Epithelial cell of prostate (primary cell): ENCODE data around the gene SHTN1.

- RRBS: no CpG with 5 or more reads among the region's 7 CpGs
These were observed 23.5 kb upstream of the ABLIM1 start for GRCh38 chr10:114681492-114682085.

DNA sequence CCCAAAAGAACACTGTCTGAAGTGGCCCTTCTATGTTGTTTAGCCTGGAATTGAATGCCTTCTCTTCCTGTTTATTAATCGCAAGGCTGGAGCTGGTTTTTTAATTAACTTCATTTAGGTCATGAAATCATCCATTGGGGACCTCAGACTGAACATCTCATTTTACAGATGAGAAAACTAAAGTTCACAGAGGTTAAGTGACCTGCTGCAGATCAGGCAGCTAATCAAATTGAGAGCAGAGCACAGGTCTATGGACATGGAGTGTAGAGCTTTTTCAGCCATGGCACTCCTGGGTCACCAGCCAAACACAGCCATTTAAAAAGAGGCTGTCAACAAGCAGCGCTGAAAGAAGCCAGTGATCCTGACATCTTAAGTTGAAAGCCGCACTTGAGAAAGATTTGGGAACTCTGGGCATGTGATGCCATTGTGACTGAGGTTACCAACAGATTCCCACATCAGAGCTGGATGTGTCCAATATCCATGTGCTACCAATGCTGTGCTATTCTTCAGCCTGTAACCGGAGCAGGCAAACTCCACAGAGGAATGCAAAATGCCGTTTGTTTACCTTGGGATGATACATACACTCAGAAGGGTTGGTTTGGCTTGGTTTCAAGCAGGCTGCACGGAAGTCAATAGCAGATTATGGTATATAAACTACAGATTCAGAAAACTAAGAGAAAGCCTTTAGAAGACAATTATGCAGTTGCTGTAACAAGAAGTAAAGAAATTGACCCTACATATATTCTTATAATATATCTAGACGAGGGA lies 56.2 kb upstream of the ABLIM1 start:
- RRBS: no CpG with 5 or more reads among the region's 7 CpGs

- RRBS: no CpG with 5 or more reads among the region's 7 CpGs
These were observed 72.8 kb upstream of the FHIP2A start for GRCh38 chr10:114748514-114749475.

GRCh38 chr10:114859095-114859716 lies 37.6 kb downstream of the FHIP2A start:
- RRBS: no CpG with 5 or more reads among the region's 7 CpGs

GRCh38 chr10:114861988-114862929 lies 40.7 kb downstream of the FHIP2A start:
- RRBS: no CpG with 5 or more reads among the region's 10 CpGs

- RRBS: no CpG with 5 or more reads among the region's 10 CpGs
These were observed 5.7 kb upstream of the GFRA1 start for GRCh38 chr10:116278588-116279245.

DNA sequence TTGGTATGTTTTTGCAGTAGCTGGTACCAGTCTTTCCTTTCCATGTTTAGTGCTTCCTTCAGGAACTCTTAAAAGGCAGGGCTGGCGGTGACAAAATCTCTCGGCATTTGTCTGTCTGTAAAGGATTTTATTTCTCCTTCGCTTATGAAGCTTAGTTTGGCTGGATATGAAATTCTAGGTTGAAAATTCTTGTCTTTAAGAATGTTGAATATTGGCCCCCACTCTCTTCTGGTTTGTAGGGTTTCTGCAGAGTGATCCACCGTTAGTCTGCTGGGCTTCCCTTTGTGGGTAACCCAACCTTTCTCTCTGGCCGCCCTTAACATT lies 67.8 kb downstream of the SHTN1 start:
- RRBS: no CpG with 5 or more reads among the region's 5 CpGs

- RRBS: under 1% methylated on average over 17 of the region's 53 CpGs
These were observed at the start of gene SHTN1 for GRCh38 chr10:117004969-117005513. SHTN1 (minus strand) TSS chr10:117005187.

- RRBS: no CpG with 5 or more reads among the region's 6 CpGs
These were observed 34.4 kb downstream of the SLC18A2 start for GRCh38 chr10:117275317-117275741.

DNA sequence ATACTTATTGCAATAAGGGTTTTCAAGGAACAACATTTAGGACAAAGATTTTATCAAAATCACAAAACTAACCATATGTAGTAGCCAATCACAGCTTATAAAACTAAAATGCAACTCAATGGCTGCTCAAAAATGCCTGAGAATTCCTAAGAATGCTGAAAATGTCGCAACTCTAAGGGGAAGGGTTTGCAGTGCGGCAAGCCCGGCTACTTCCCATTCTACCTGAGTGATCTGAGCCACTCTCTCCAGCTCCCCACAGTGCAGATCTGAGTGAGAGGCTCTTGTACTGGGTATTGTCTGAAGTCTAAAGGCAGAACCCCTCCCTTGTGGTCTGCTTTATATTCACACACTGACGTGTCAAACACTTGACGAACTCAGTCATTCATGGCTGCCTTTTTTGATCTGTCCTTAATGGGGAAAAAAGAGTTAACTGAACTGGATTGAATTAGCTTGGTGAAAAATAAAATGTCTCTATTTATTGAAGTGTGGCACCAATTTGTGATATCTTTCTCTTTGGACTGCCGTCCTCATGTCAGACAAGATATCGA lies 28.8 kb downstream of the RAB11FIP2 start:
- RRBS: no CpG with 5 or more reads among the region's 7 CpGs

GRCh38 chr10:118021808-118022935 lies 24.6 kb downstream of the RAB11FIP2 start:
- RRBS: no CpG with 5 or more reads among the region's 10 CpGs

DNA sequence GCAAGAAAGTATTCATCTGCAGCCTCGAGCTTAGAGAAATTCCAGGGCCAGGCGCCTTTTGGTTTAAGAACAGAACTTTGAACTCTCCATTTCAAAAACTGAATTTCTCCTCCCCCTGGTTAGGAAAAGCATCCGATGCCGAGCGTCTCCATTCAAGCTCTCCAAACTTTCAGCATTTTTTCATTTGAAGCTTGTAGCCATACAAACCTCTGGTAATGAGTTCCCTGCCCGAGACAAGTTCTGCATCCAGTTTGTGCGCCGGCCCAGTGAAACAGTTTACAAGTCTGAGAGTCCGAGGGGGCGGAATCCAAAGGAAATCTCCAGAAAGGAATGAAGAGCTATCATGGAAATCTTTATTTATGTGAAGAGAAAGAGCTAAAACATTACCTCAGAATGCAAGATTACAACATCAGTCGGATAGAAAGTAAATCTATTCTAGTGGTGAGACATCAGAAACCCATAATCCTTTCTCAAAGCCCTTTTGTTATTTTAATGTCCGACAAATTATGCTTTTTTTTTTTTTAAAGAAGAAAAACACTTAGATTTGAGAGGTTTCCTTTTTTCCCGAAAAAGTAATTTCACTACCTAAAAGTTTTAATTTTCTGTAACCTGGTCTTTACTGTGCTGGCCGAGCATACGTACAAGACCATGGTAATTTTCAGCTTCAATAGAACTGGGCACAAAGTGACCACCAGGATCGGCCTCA lies 69.7 kb downstream of the FAM204A start:
- RRBS: no CpG with 5 or more reads among the region's 16 CpGs

DNA sequence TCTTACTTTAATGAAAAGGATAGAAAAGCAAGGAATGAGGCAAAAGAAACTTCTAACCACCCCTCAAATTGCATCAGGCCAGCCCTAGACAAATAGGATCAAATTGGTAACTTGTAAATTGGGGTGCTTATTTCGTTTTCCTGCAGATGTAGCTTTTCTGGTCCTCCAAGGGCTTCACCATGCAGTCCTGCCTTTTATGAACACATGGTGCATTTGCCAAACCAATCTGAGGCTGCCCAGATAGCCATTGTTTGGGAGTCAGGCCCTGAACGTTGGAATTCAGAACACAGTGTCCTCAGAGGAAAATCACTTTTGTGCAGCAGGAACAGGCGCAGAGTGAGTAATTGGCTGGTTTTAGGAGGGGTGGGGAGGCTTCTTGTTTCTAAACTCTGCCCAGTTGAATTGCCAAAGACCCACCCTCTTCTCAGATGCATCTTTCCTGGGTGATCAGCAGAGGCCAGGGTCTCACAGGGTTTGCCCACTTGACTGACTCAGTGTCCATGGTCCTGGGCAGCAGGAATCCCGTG lies 24.5 kb downstream of the PRLHR start:
- RRBS: no CpG with 5 or more reads among the region's 4 CpGs

GRCh38 chr10:118840004-118840393 lies 85.2 kb upstream of the CACUL1 start:
- RRBS: no CpG with 5 or more reads among the region's 9 CpGs

DNA sequence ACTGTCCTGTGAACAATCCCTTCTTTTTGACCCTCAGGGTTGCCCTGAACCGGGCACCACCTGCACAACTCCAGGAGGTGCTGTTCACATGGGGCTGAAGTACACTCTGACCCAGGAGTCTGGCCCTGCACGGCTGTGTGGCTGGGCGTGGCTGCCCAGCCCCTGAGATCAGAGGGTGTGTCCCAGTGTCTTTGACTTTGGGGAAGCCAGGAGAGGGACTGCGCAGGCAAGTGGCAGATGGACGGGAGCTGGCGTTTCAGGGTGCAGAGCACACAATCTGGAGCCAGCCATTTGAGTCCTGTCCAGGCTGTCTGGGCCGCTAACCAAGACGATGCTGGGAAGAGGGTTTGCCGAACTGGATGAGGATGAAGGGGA lies 121.0 kb upstream of the NANOS1 start:
- RRBS: no CpG with 5 or more reads among the region's 9 CpGs

- RRBS: no CpG with 5 or more reads among the region's 6 CpGs
These were observed 2.2 kb downstream of the NANOS1 start for GRCh38 chr10:119031659-119032073.

DNA sequence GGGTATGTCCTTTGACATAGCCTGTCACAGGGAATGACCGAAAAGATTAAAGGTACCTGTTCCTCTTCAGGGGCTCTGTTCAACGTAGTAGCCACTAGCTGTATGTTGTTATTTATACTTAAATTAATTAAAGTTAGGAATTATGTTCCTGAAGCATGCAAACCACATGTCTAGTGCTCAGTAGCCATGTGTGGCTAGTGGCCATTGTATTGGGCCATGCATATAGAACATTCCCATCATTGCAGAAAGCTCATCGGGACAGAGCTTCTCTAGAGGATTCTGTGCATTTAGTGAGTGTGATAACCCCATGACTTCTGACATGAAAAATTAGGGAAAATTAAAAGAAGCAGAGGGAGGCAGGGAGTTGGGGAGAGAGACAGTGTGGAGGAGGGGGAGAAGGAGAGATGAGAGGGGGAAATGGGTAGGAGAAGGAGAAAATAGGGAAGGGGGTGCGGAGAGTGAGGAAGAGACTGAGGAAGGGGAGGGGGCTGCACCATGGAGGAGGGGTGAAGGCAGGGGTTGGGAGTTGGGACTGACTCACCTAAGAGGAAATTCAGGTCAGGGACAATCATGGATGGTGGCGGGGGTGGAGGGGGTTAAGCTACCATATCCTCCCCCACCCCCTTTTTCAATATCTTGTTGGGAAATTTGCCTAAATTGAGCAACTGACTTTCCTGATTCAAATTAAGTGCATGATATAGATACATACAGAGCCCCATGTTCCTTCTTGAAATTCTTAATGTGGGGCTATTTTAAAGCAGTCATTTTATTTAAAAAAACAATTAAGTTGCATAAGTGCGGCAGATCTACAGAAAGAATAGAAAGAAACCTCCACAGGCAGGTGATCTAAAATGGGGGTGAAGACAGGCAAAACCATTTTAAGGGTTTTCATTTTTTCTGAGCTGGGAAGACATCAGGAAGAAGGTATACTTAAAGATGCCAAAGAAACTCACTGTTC lies 8.0 kb downstream of the GRK5 start:
- RRBS: no CpG with 5 or more reads among the region's 6 CpGs

DNA sequence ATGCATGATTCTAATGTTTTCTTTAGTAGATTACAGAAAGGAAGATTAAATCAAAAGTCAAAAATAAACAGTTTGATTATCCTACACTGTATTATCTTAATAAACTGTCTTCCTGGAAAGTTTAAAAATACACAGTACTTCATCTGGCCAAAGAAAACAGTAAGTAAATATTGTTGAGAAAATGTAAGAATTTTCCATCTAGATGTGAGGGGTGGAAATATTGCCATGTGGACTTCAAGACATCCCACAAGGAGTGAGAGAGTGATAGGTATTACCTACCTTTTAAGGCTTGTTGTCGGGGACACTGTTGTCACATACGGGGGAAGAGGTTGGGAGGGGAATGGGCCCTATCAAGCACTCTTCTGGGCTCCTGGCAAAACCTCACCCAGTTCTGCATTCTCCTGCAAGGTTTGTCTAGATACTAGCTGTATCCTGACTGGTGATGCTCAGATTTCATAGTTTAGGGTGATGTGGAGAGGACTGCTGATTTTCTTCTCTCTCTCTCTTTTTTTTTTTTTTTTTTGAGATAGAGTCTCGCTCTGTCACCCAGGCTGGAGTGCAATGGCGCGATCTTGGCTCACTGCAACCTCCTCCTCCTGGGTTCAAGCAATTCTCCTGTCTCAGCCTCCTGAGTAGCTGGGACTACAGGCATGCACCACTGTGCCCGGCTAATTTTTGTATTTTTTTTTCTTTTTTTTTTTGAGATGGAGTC lies 18.0 kb downstream of the GRK5 start:
- RRBS: no CpG with 5 or more reads among the region's 6 CpGs

GRCh38 chr10:119250630-119251626 lies 43.6 kb downstream of the GRK5 start:
- RRBS: no CpG with 5 or more reads among the region's 16 CpGs

DNA sequence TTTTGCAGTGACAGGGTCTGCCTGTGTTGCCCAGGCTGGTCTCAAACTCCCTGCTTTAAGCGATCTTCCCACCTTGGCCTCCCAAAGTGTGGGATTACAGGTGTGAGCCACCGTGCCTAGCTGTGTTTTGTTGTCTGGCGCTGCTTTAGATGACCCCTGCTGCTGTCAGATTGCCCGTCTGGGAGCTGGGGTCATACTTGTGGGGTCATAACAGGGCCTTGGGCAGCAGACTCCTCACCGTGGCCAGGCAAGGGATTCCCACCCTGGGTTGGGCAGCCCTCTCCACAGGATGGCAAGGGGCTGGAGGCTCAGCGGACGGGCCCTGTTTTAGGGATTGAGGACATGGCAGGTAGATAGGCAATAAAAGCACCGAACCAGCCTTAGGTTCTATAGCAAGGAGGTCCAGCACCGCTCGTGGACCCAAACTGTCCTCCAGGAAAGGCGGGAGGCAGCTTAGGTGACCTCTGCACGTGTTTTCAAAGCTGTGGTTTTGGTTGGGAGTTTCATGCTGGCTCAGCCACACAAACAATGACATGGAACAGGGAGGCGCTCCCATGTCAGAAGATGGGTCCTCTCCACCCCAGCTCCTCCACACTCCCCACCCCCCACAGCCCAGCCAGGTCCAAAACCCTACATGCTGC lies 60.0 kb downstream of the GRK5 start:
- RRBS: no CpG with 5 or more reads among the region's 13 CpGs